ENCODE data around the genes PROB1, SPATA24 and DNAJC18.

DNA sequence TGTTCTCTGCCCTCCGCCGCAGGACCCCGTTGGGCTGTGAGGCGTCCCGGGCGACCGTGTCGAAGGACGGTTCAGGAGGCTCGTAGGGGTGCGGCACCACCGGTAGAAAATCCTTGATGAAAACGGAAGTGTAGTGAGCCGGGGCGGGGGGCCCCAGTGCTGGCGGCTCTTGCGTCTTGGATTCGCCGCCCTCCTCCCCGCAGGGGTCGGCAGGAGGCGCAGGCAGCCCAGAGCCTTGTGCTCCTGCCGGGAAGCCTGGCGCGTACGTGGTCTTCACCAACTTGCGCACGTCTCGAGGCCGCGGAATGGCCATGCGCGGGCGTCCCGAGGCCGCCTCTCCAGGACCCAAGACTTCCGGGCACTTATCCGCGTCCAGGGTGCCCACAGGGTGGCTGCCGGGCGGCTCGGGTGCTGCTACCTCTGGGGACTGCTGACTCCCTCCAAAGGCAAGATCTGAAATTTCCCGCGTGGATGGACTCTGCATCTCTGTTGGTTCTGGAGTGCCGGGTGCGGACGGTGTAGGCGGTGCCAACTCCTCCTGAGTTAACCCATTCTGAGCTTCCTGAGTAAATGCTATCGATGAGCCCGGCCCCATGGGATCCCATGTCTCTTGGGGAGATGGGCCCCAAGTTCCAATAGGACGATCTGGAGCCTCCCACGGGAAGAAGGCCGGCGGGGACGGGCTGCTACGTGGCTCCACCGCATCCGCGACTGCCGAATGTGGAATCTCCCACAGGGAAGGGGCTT lies 1.8 kb downstream of the PROB1 start:
- PRO-cap: bidirectional peak, plus-strand start at position 365 of the sequence, minus-strand start at position 307 of the sequence
- RAMPAGE, long total RNA, 4 experiments: no peak in any of the 4 experiments

GRCh38 chr5:139394561-139395693 lies at the start of gene PROB1:
TSS of gene PROB1 (minus strand) at chr5:139395104.
- PRO-cap: unidirectional peak, minus-strand start at chr5:139395104
- RAMPAGE, long total RNA, 4 experiments: no peak in any of the 4 experiments

- PRO-cap: unidirectional peak, plus-strand start at chr5:139403823; bidirectional peak, plus-strand start at chr5:139404205, minus-strand start at chr5:139404078
- RAMPAGE, long total RNA, 4 experiments: start-site peak on the minus strand in 3 of 4 experiments, at chr5:139404074-139404123 at its widest, 5 to 14 reads per replicate
Observed at GRCh38 chr5:139403494-139404688, at the start of gene SPATA24. TSS of gene SPATA24 (minus strand) at chr5:139404089.

- PRO-cap: bidirectional peak, plus-strand start at chr5:139439186, minus-strand start at chr5:139439121; bidirectional peak, plus-strand start at chr5:139439637, minus-strand start at chr5:139439483
- RAMPAGE, long total RNA, 4 experiments: start-site peak on the minus strand in 2 of 4 experiments, at chr5:139439424-139439542 at its widest, 22 to 88 reads per replicate
Observed at GRCh38 chr5:139438607-139439905, at the start of gene DNAJC18. TSS of gene DNAJC18 (minus strand) at chr5:139439525.

- PRO-cap: unidirectional peak, plus-strand start at chr5:139461386
- RAMPAGE, long total RNA, 4 experiments: no peak in any of the 4 experiments
Observed at GRCh38 chr5:139461200-139461579, 1.4 kb downstream of the ECSCR start.

GRCh38 chr5:139481611-139482003 lies 951 bp downstream of the STING1 start:
- PRO-cap: no peak
- RAMPAGE, long total RNA, 4 experiments: no peak in any of the 4 experiments

DNA sequence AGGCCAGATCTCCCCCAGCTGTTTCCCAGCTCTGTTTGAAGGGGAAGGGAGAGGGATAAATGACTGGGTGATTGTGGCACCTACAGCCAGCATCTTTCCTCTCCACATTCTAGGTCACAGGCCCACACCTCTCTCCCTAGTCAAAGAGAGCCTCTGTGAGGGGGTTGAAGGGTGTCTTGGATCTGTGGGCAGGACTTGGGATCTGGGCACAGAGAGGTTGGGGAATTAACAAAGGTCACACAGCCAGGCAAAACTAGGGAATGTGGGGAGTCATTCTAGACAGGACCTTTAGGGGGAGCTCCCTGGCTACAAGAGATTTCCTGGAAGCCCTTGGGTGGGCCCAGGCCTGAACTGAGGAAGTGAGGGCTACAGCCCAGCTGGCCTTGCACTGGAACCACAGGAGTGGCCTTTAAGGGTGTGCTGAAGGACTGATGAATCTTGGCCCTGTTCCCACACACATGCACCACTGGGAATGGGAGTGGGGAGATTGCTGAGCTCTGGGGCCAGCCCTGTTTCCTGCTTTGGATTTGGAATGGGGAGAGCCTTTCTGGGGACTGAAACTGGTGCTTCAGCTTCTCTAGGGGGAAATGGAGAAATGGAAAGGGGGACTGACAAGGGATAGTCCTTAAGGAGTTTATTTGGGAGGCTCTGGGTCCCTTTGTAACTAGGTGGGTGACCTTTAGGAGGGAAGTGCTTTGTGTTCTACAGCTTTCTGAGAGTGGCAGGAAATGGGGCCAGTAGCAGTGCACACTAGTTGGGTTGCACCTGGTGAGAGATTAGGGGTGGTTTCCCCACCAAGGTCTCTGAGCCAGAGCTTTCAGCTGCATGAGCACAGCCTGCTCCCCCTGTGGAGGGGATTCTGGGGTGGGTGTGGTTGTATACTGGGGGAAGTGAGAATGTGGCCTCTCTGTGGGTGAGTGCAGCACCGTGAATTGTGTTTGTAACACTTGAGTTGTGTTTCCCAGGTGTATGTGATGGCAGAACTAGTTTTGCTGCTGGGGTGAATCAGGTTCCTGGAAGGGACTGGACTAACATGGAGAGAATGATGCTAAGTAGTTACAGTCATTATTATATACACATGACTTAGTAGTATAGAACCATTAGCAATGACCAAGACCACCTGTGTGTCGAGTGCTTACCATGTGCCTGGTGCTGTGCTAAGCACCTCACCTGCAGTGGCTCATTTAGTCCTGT lies 12.2 kb upstream of the CXXC5 start:
- PRO-cap: unidirectional peak, plus-strand start at position 484 of the sequence; bidirectional peak, plus-strand start at position 811 of the sequence, minus-strand start at position 720 of the sequence
- RAMPAGE, long total RNA, 4 experiments: no peak in any of the 4 experiments

- PRO-cap: no peak
- RAMPAGE, long total RNA, 4 experiments: no peak in any of the 4 experiments
Observed at GRCh38 chr5:139710369-139710668, 62.2 kb downstream of the CXXC5 start.

GRCh38 chr5:139759105-139759667 lies 36.4 kb upstream of the PSD2 start:
- PRO-cap: no peak
- RAMPAGE, long total RNA, 4 experiments: no peak in any of the 4 experiments

DNA sequence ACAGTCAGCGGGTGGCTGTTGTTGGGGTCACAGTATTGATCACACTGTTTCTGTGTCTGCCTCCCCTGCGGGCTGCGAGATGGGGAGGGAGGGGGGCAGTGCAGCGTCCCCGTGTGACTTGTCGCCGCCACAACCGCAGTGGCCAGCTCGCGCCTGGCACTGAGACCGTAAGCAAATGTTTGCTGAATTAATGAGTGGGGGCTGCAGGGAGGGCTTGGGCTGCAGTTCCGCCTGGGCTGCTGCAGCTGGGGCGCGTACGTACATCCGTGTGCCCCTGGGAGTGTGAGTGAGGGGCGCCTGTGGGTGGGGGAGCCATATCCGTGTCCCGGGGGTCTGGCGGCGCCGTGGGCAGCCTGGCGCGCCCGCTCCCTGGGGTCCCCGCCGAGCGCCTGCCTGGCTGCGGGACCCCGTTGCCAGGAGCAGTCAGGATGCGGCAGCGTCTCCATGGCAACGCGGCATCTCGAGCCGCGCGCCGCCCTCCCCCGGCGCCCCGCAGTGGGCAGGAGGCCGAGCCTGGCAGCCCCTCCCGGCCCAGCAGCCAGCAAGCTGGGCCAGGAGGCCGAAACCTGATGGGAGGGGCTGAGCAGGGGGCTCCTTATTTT lies 31.4 kb upstream of the PSD2 start:
- PRO-cap: no peak
- RAMPAGE, long total RNA, 4 experiments: no peak in any of the 4 experiments

DNA sequence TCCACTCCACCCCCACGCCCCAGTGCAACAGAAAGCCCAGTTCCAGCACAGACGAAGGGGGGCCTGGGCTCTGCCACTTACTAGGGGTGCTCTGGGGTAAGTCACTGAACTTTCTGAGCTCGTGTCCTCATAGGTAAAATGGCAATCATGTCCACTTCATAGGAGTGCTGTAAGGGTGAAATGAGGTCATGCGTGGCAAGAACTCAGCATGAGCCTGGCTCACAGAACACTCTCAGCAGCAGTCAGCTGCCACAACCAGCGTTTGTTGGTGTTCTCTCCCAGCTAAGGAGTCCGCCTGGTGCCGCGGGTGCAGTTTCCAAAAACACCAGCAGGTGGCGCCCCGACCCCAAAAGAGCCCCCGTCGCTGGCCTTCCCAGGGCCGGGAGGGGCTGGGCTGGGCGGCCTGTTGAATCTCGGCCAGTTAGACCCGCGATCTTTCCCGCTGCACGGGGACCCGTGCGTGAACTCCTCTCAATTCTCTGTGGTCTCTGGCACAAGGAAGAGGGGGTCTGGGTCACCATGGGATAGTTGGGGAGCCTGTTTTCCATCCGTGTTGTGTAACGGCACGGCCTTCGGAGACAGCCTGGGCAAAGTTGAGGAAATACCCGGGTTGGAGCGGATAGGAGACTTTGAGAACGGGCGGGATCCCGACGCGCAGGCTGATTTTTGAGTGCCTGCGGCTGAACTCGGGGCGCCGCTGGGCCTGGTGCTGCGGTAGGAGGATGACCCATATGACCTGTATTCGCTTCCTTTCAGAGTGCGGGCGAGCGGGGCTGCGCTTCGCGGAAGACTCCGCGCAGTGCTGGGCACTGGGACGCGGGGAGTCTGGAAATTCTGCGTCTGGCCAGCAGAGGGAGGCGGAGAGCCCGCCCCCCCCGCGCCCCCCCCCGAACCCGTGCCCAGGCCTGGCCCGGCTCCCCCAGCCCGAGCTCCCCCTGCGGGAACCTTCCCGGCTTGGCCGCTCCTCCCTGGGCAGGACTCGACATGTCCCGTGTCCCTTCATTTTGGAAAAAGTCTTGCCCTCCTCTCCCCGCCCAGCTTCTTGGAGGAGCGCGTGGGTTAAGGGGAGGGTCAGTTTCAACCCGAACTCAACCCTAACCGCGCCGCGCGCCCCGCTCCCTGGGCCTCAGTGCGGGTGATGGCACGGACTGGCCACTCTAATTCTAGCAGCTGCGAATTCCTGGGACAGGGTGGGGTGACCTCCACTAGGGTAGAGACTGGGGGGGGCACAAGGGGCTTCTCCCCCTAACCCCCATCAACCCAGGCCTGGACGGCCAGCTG lies 7.9 kb upstream of the PSD2 start:
- PRO-cap: unidirectional peak, minus-strand start at position 827 of the sequence
- RAMPAGE, long total RNA, 4 experiments: no peak in any of the 4 experiments

DNA sequence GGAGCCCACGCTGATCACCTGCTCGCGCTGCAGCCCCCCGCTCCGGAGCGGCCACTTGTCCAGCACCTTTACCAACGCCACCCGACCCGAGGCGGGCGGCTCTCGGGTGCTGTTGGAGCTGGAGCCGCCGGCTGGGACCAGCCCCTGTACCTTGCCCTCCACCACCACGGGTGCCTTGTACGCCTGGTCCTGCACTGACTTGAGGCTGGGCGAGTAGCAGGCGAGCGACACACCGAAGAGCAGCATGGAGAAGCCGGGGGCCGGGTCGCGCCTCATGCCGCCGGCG lies 638 bp downstream of the NRG2 start:
- PRO-cap: no peak
- RAMPAGE, long total RNA, 4 experiments: no peak in any of the 4 experiments

- PRO-cap: no peak
- RAMPAGE, long total RNA, 4 experiments: no peak in any of the 4 experiments
Observed at GRCh38 chr5:140157096-140157778, 17.8 kb upstream of the CYSTM1 start.

DNA sequence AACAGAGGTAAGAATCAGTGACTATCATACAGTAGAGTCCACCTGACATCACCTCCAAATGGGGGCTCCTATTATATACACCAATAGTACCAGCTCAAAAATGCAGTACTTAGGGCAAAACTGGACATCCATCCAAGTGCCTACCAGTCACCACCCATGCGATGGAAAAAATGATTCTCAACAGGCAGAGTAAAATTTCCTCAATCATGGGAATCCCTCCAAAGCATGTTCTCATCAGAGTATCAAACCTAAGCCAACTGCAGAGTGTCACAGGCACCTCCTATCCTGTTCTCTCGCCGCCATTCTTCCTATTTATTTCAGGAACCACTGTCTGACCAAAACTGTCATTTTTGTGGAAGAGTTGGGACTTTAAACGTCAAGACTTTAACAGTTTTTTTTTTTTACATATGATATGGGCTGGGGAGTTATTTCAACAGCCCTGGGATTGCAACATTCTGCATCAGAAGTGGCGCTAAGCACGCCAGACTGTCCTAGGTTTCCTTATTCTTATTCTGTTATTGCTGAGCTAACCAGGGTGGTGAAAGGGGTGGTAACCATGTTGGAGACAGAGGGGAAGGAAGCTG lies 29.5 kb downstream of the PFDN1 start:
- PRO-cap: no peak
- RAMPAGE, long total RNA, 4 experiments: no peak in any of the 4 experiments

DNA sequence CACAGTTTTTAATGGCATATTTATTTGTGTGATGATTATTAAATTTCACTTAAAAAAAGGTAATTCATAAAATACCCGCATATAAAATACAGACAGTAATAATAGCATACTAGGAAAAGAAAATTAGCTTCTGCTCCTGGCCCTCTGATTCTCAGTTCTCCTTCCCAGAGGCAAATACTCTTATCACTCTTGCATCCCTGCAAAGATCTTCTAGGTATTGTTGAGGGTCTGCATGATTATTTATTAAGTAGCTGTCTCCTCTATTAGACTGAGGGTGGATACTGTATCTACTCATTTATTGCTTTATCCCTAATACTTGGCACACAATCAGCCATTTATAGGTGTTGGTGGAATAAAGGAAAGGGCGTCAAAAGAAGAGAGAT lies 14.5 kb upstream of the PFDN1 start:
- PRO-cap: no peak
- RAMPAGE, long total RNA, 4 experiments: no peak in any of the 4 experiments

DNA sequence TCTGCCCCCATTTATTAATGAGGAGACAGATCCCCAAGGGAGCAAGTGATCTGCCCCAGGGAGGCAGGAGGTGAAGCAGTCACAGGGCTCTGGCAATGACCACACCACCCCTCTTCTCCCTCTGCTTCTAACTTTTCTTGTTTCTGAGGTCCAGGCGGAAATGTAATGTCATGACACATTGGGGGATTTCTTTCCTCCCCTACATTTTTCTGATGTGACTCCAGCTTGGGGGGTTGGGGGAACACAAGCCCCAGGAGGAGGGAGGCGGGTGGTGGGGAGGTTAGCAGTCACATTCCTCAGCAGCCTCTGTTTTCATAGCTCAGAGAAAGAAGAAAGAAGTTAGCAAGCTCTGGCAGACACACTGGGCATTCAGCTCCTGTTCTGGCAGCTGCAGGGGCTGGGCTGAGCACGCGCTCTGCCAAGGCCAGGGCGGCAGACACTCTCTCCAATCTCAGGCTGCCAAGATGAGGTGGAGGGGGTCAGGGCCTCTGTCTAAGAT lies 19.9 kb upstream of the PFDN1 start:
- PRO-cap: no peak
- RAMPAGE, long total RNA, 4 experiments: no peak in any of the 4 experiments

- PRO-cap: no peak
- RAMPAGE, long total RNA, 4 experiments: start-site peak on the minus strand in 1 of 4 experiments, at chr5:140333150-140333236 at its widest, 5 reads per replicate
Observed at GRCh38 chr5:140332786-140333258, 13.6 kb downstream of the HBEGF start.

GRCh38 chr5:140452869-140453271 lies 51.2 kb downstream of the ANKHD1 start:
- PRO-cap: no peak
- RAMPAGE, long total RNA, 4 experiments: start-site peak on the plus strand in 2 of 4 experiments, at chr5:140452979-140453085 at its widest, 6 to 7 reads per replicate

- PRO-cap: no peak
- RAMPAGE, long total RNA, 4 experiments: start-site peak on the plus strand in 1 of 4 experiments, at chr5:140507893-140507930 at its widest, 28 reads per replicate
Observed at GRCh38 chr5:140507743-140508082, 39.7 kb upstream of the EIF4EBP3 start.

- PRO-cap: no peak
- RAMPAGE, long total RNA, 4 experiments: no peak in any of the 4 experiments
Observed at GRCh38 chr5:140565647-140566060, 1.0 kb downstream of the SLC35A4 start.